ENCODE data around the gene GAL.

GRCh38 chr11:68396249-68397040 is 64.1 kb upstream of the PPP6R3 start:
- RRBS = no CpG with 5 or more reads among the region's 23 CpGs

- RRBS = 95% methylated on average over 2 of the region's 18 CpGs
These were observed 46.9 kb upstream of the PPP6R3 start for GRCh38 chr11:68413729-68414018.

- RRBS = no CpG with 5 or more reads among the region's 23 CpGs
These were observed 22.1 kb upstream of the PPP6R3 start for GRCh38 chr11:68438313-68439058.

DNA sequence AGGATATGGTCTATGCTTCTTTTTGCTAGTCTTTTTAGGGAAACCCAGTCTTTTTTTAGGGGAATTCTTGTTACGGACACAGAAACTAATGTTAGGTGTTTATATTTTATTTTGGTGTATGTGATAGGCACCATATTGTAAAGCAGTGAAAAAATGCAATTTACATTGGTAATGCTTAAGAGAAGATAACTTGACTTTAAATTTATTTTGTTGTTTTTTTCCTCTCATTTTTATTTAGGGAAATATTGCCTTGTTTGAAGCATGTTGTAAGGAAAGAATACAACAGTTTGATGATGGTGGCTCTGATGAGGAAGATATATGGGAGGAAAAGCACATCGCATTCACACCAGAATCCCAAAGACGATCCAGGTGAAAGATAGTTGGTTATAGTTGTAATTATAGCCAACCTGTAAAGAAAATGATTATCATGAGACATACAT is 93.0 kb upstream of the GAL start:
- RRBS = no CpG with 5 or more reads among the region's 3 CpGs

- RRBS = no CpG with 5 or more reads among the region's 16 CpGs
These were observed 23.8 kb upstream of the GAL start for GRCh38 chr11:68660497-68660952.

- RRBS = 3% methylated on average over 45 of the region's 126 CpGs
These were observed at the start of gene GAL for GRCh38 chr11:68684142-68685320. GAL (plus strand) TSS chr11:68684544.

DNA sequence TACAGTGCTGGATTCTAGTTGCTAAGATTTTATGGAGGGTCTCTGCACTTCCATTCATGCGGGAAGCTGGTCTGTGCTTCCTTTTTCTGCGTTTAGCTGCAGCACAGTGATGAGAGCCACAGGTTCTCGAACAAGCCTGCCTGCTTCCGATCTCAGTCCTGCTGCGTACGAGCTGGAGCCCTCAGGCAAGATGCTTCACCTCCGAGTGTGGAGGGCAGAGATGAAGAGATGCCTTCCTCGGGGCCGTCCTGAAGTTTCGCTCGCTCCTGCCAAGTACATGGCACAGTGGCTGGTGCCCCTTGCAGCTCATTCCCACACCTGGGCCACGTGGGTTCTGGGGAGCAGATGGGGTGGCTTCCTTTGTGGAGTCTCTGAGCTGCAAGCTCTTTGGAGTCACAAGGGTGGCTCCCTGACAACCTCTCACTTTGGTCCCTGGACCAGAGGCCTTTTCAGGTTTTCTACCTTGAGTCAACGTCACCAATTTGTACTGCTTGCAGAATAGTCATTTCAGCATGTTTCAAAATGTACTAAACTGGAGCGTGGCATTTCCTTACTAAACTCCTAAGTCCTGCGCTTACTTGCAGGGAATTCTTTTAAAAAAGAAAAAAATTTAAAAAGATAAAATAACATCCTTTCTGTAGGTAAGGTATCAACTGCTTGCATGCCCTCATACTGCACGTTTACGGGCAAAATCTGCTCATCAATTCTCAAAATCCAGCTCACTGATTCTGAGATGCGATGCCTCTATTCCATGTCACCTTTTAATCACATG is 19.6 kb upstream of the TESMIN start:
- RRBS = no CpG with 5 or more reads among the region's 18 CpGs

GRCh38 chr11:68825295-68826036 is 16.2 kb downstream of the CPT1A start:
- RRBS = 100% methylated on average over 1 of the region's 13 CpGs

DNA sequence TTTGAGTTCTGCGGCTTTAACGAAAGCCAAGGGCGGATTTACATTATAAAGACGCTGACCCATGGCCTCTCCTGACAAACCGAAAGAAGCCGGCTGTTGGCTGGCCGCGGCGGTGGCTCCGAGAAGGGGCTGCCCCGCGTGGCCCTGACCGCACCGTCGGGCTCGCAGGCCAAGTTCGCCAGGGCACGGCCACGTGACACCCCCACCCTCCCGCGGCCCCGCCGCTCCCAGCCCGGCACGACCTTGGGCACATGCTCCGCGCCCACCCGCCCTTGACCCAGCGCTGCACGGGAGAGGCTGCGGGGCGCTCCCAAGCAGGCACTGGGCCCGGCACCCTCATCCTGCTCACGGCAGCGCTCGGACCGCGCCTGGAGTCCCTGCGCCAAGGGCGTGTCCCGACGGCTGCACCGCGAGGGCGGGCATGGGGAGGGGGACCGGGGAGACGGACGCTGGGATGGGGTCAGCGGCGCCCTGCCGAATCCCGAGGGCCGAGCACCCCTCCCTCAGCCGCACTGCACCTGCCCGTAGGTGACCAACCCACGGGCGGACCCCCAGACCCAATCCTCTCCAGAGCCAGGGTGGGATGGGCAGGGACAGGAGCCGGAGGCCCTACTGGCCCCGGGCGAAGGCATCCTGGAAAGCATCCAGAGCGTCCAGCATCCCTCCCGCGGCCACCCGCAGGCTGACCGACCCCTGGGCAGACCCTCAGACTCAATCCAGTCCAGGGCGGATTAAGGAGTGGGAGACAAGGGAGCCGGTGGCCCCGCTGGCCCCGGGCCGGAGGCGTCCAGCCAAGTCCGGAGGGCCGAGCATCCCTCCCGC is 828 bp downstream of the CPT1A start:
- RRBS = 83% methylated on average over 18 of the region's 74 CpGs

GRCh38 chr11:69014146-69014950 is 1.3 kb upstream of the MRGPRF start:
- RRBS = 77% methylated on average over 5 of the region's 29 CpGs

GRCh38 chr11:69156500-69157089 is 860 bp downstream of the SMIM38 start:
- RRBS = no CpG with 5 or more reads among the region's 18 CpGs

- RRBS = no CpG with 5 or more reads among the region's 9 CpGs
These were observed 10.4 kb downstream of the SMIM38 start for GRCh38 chr11:69166140-69166501.

DNA sequence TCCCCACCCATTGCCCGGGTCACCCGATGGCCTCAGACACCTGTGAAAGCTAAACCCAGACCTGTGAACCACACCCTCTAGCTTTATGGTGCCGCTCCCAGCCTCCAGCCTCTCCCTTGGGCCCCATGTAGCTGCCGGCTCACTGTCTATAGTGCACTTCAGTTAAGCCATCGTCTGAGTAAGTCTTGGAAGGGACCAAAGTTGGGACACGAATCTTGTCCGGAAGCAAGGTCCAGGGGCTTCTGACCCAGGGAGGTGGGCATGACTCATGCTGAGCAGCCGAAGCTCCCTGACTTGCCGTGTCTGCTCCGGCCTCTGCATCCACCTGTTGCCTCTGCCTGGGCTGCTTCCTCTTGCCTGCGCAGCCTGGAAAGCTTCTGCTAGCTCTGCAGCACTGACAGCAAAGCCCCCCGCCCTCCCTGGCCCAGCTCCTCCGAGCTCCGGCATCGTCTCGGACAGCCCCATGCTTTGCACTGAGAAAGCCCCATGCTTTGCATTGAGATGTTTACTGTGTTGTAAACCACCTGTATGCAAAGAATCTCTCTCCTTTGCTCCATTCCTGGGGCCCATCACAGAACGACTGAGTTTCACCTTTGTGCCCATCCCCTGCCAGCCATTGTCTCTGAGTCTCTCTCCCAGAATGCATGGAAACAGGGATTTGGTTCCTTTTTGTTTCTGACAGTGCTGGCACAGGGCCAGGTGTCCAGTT is 5.5 kb upstream of the MYEOV start:
- RRBS = 88% methylated on average over 6 of the region's 17 CpGs

DNA sequence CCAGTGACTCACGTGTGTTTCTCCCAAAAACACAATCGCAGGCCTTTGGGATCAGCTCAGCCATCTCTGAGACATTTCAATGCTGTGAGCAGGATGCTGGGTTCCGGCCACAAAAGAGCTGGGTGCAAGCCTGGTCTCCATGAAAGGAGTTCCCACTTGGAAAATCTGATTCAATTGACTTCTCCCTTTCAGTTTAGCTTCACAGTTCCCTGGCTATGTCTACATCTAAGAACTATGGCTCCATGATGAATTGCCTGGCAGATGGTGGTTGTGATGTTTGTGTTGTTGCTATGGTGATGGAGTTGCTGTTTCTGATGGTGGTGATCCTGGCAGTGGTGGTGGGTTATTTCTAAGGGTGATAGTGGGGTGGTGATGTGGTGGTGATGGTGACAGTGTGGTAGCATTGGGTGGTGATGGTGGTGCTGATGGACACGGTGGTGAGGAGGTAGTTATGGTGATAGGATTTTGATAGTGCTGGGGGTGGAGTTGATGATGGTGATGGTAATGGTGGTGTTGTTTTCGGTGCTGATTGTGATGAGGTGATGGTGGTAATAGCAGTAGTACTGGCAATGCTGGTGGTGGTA is 28.1 kb downstream of the MYEOV start:
- RRBS = no CpG with 5 or more reads among the region's 5 CpGs

- RRBS = no CpG with 5 or more reads among the region's 19 CpGs
These were observed 123.3 kb downstream of the MYEOV start for GRCh38 chr11:69417144-69417700.

GRCh38 chr11:69463172-69463867 is 169.4 kb downstream of the MYEOV start:
- RRBS = no CpG with 5 or more reads among the region's 12 CpGs

- RRBS = 71% methylated on average over 2 of the region's 12 CpGs
These were observed 146.5 kb upstream of the CCND1 start for GRCh38 chr11:69494390-69494899.

DNA sequence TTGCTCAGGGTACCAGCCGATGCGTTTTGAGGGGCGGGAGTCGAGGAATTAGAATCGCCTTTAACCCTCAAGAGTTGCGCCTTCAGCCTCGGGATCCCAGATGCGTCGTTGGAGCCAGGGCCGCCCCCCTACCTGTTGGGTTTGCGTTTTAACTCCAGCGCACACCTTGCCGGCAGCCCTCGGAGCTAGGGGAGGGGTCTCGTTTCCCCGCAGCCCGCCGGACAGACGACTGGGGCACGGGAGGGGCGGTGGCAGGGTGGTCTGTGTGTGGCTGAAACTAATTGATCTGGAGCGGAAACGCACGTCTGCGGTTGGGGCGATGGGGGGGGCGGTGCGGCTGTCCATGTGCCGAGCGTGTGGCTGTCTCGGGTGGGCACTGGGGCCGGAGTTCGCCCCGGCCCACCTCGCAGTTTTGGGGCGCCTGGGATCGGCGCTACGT is 3.3 kb upstream of the CCND1 start:
- RRBS = 92% methylated on average over 6 of the region's 39 CpGs

- RRBS = no CpG with 5 or more reads among the region's 21 CpGs
These were observed 17.1 kb downstream of the LTO1 start for GRCh38 chr11:69658017-69658513.

GRCh38 chr11:69703070-69703881 is 546 bp downstream of the FGF19 start:
- RRBS = 59% methylated on average over 13 of the region's 83 CpGs

Data from BE2C (cell line).